A549 (cell line): Measurements from ENCODE around the genes SLC39A10 and HECW2.

DNA sequence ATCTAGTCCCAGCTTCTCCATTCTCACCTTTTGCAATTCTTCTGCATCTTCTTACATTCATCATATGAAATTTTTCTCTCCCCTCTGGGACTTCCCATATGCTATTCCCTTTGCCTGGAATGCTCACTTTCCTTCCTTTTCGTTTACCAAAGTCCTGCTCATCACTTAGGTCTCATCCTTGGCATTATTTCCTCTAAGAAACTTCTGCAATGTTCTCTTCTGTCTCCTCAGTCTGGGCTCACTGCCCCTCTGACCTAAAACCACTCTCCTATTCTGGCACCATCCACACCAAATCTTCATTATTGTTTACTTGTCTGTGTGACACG lies 118.7 kb upstream of the CAVIN2 start:
- PRO-cap: no peak
CAGE:
- cytosol, long polyA plus RNA: no peak
- long polyA plus RNA: no peak
- nucleus, long polyA plus RNA: no peak

- PRO-cap: no peak
CAGE:
- cytosol, long polyA plus RNA: no peak
- long polyA plus RNA: no peak
- nucleus, long polyA plus RNA: no peak
These were observed 29.2 kb downstream of the TMEFF2 start for GRCh38 chr2:192165534-192166010.

DNA sequence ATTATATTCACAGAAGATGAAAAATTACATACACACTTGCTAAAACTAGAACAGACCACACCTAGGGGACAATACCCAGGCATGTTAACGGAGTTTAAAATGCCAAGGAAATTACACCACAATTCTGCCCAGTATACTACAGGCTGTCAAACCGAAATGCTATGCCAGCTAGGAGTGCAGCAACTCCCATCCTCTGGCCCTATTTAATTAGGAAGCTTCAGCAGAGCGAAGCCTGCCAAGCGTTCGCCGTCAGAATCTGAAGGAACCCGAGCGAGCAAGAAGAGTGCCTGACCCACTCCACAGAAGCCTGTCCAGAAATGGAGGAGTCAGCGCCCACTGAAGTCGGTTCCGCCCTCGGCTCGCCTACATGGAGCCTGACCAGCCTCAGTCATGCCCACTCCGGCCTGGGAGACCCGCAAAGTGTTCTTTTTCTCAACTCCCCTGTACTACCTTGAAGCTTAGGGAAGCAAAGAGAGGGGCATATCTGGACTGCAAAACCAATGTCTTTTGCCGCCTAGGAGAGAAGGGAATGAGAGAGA lies 1.5 kb downstream of the TMEFF2 start:
- PRO-cap: no peak
CAGE:
- cytosol, long polyA plus RNA: no peak
- long polyA plus RNA: no peak
- nucleus, long polyA plus RNA: no peak

- PRO-cap: no peak
CAGE:
- cytosol, long polyA plus RNA: no peak
- long polyA plus RNA: no peak
- nucleus, long polyA plus RNA: no peak
These were observed 61.2 kb upstream of the SLC39A10 start for GRCh38 chr2:195595617-195596335.

DNA sequence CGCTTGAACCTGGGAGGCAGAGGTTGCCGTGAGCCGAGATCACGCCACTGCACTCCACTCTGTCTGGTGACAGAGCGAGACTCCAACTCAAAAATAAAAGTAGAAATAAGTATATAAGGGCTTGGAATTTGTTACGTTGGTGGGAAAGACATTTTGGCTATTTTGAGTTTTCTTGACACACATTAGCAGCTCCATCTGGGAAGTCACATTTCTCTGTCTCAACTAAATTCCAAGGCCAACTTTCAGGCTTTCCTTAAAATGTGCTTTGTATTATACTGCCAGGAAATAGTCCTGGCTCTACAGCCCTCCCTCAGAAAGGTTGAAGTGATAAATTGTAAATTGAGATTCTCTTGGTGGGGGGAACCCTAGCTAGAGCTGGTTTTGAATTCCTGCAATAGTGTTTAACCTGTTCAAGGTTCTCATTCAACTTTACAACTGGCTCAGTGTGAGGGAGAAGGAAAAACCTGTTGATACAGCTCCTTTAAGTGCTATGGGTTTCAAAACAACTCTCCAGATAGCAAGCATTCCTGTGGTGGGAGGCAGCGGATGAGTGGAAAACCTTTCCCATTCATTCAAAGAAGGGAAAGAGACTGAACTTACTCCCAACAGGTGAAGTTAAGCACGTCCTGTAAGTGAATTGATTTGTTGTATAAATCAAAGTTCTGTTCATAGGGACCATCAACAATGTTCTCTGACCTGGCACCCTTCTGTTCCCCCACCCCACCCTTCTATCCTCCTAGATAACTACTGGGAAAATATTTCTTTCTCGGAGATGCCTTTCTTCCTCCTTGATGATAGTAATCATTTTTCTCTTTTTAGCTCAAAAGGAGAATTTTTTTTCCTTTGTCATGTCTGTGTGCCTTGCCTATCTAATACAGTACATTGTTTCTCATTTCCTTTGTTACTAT lies 44.3 kb upstream of the SLC39A10 start:
- PRO-cap: no peak
CAGE:
- cytosol, long polyA plus RNA: no peak
- long polyA plus RNA: no peak
- nucleus, long polyA plus RNA: no peak

- PRO-cap: bidirectional peak, plus-strand start at chr2:195656957, minus-strand start at chr2:195656806; bidirectional peak, plus-strand start at chr2:195657321, minus-strand start at chr2:195657030
CAGE:
- cytosol, long polyA plus RNA: no peak
- long polyA plus RNA: start-site peak on the plus strand at chr2:195657128-195657264, 1,517 and 1,035 reads in 2 replicates
- nucleus, long polyA plus RNA: start-site peak on the plus strand at chr2:195657128-195657342, 1,314 and 294 reads in 2 replicates
These were observed at the start of gene SLC39A10 for GRCh38 chr2:195656509-195657409. Gene SLC39A10, plus strand, starts transcription at chr2:195657226.

GRCh38 chr2:196136032-196137379 lies 34.9 kb downstream of the STK17B start:
- PRO-cap: no peak
CAGE:
- cytosol, long polyA plus RNA: no peak
- long polyA plus RNA: no peak
- nucleus, long polyA plus RNA: no peak

- PRO-cap: no peak
CAGE:
- cytosol, long polyA plus RNA: no peak
- long polyA plus RNA: no peak
- nucleus, long polyA plus RNA: no peak
These were observed 13.5 kb downstream of the STK17B start for GRCh38 chr2:196157864-196158333.

DNA sequence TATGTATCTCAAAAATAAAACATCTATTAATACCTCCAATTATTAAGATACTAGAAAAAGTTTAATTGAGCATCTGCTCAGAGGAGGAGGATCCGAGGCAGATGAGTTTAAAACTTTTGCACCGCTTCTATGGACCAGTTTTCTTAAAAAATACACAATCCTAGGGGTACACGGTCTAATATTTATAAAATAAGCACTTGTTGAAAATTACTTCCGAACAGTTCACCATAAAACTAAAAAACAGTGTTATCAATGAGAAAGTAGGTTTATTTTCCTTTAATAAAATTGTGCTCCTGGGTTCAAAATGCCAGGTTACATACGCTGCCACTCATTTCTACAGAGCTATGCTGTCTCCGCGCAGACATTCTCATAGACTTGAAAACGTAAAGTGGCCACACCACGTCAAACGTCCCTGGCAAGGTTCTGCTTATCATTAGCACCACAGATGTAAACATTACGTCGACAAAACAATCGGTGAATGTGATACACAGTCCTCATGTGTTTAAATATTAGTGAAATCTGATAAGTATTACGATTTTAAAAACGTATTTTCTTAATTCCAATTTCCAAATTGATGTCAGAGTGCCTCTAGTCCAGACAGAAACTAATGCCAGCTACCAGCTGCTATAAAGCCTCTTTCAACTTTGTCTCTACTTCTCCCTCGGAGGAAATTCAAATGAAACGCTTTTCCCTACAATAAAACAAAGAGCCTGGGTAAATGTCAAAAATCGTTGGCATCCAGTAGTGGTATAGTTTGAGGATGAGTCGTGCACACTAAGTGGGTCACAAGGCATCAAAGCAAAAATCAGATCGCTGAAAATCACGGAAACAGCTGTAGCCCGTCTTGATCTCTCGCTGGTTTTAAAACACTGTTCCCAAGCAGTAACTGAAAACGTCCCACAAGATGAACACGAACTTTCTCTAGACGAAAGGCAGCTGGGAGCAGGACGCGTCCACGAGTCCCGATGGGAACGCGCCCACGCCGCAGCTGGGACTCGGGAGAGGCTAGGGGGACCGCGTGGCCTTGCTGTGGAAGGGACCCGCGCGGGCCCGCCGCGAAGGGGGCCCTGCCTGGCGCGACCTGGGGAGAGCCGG lies 1.1 kb downstream of the STK17B start:
- PRO-cap: no peak
CAGE:
- cytosol, long polyA plus RNA: no peak
- long polyA plus RNA: no peak
- nucleus, long polyA plus RNA: no peak

DNA sequence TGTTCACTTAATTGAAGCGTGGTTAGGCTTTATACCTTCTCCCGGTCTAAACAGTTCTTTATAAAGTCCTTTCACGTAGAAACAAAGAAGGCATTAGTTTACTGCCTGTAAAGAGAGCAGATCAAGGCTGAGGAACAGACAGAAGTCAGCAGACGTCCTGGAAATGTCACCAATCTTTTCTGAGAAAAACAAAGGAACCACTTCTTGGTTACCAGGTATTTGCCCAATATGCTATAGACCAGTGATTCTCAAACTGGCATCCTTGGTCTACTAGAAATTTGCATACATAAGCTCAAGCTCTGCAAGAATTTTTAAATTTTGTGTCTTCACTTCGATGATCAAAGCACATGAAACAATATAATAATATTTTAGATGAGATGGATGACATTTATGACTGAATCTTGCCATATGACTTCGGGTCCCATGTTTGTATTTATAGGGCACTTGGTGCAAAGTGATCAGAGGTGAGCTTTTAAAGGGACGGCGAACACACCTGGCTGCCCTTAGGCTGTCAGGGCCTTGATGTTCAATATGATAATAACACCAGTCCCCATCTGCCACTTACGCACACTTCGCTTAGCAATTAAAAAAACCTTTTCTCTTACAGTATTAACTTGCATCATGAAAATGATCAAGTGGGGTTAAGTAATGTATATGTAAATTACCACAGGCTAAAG lies 89.3 kb upstream of the STK17B start:
- PRO-cap: no peak
CAGE:
- cytosol, long polyA plus RNA: no peak
- long polyA plus RNA: no peak
- nucleus, long polyA plus RNA: no peak

GRCh38 chr2:196268060-196268343 lies 96.6 kb upstream of the STK17B start:
- PRO-cap: no peak
CAGE:
- cytosol, long polyA plus RNA: no peak
- long polyA plus RNA: no peak
- nucleus, long polyA plus RNA: no peak

- PRO-cap: no peak
CAGE:
- cytosol, long polyA plus RNA: no peak
- long polyA plus RNA: no peak
- nucleus, long polyA plus RNA: no peak
These were observed 118.5 kb downstream of the HECW2 start for GRCh38 chr2:196474869-196475276.

DNA sequence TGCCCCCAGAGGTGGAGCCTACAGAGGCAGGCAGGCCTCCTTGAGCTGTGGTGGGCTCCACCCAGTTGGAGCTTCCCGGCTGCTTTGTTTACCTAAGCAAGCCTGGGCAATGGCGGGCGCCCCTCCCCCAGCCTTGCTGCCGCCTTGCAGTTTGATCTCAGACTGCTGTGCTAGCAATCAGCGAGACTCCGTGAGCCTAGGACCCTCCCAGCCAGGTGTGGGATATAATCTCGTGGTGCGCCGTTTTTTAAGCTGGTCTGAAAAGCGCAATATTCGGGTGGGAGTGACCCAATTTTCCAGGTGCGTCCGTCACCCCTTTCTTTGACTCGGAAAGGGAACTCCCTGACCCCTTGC lies 66.4 kb downstream of the HECW2 start:
- PRO-cap: no peak
CAGE:
- cytosol, long polyA plus RNA: no peak
- long polyA plus RNA: no peak
- nucleus, long polyA plus RNA: no peak

GRCh38 chr2:196593341-196593957 lies at the start of gene HECW2:
Gene HECW2, minus strand, starts transcription at chr2:196593554.
- PRO-cap: no peak
CAGE:
- cytosol, long polyA plus RNA: no peak
- long polyA plus RNA: no peak
- nucleus, long polyA plus RNA: no peak

GRCh38 chr2:196718819-196719446 lies 79.4 kb downstream of the CCDC150 start:
- PRO-cap: no peak
CAGE:
- cytosol, long polyA plus RNA: no peak
- long polyA plus RNA: no peak
- nucleus, long polyA plus RNA: no peak

GRCh38 chr2:197079975-197080174 lies 153.4 kb upstream of the PGAP1 start:
- PRO-cap: no peak
CAGE:
- cytosol, long polyA plus RNA: no peak
- long polyA plus RNA: no peak
- nucleus, long polyA plus RNA: no peak

DNA sequence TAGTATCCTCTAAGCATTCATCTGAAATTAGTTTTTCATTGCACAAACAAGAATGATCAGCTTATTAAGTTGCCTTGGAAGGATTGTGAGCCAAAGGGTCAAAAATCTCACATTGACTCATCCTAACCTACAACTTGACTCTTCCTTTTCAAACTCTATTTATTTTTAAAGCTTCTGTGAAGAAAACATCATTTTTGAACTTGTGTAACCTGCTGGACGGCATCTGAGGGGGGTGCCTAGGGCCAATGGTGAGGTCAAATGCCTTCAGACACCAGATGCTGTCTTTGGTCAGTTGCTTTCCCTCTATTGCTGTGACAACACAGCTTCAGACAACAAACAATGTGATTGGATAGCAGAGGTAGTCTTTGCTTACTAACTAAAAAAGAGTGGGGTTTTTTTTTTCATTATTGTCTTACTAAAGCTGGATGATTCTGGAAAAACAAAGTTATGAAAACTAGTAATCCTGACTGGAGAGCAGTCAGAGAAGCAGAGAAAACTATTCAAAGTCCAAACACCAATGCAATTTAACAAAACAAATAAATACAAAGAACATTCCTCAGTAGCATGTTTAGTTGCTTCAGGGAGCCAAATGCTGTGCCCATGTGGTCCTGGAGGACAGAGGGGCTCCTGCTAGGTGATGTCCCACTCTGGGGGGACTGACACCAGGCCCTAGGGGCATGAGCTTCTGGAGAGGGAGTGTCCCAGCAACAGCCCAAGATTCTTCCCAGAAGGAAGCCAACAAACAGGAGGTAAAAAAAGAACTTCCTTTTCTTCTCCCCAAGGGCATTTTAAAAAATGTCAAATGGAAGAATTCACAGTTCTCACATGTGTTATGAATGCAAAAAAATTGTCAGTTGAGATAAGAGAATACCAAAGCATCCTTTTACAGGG lies 180.9 kb upstream of the PGAP1 start:
- PRO-cap: no peak
CAGE:
- cytosol, long polyA plus RNA: no peak
- long polyA plus RNA: no peak
- nucleus, long polyA plus RNA: no peak

DNA sequence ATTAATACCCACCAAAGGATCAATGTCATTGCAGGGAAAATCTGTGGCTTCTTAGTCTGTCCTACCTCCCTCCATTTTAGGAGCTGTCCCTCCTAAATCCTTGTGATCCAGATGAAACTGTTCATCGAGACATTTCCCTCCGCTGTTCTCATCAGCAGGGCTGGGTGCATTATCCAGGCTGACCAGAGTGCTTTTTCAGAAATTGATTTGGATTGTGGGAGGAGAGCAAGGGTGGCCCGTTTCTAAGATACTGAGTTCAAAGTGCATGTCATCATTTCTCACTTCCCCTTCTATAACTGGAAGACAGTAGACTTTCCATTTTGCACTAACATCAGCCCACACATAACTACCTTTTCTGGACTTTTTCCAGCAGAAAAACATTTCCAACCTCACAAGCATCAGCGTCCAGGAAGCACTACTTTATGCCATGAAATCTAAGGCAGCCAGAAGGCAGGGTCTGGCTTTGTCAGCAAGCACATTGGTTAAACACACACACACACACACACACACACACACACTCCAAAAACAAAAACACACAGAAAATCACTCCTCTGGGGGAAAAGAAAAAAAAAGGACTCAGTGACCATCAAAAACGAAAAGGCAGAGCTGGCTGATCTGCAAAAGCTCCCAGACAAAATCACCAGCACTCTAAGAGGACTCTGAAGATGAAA lies 94.1 kb downstream of the ANKRD44 start:
- PRO-cap: no peak
CAGE:
- cytosol, long polyA plus RNA: no peak
- long polyA plus RNA: no peak
- nucleus, long polyA plus RNA: no peak

DNA sequence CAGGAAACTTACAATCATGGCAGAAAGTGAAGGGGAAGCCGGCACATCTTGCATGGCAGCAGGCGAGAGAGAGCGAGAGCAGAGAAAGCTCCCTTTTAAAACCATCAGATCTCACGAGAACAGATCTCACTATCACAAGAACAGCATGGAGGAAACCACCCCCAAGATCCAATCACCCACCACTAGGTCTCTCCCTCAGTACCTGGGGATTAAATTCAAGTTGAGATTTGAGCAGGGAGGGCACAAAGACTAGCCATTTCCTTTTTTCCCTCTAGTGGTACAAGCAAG lies 45.5 kb upstream of the ANKRD44 start:
- PRO-cap: no peak
CAGE:
- cytosol, long polyA plus RNA: no peak
- long polyA plus RNA: no peak
- nucleus, long polyA plus RNA: no peak

DNA sequence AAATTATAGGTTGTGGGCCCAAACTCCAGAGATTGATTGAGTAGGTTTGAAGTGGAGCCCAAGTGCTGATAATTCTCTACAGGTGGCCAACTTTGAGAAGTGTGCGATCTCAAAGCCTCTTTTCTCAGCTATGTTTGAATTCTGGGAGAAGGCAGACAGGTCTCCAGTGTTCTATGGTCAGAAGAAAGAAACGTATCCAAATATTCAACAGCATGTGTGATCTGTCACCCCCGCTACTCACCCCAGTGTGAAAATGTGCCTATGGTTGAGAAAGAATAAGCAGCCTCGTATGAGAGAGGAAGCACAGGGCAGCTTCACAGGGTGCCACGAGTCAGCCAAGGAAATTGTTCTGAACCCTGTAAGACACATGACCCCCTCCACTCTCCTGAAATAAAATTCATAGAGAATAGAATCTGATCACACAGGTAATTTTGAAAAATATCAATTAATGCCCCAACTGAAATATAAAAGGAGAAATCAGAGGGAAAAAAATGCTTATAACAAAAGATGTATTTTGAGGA lies 8.0 kb upstream of the SF3B1 start:
- PRO-cap: no peak
CAGE:
- cytosol, long polyA plus RNA: no peak
- long polyA plus RNA: no peak
- nucleus, long polyA plus RNA: no peak